OVCAR3 (cell line): ENCODE results near the gene FOXD3.

- RRBS = no CpG with 5 or more reads among the region's 4 CpGs
Observed at GRCh38 chr1:62443021-62443516, 6.2 kb downstream of the USP1 start.

GRCh38 chr1:62613049-62613607 is 15.8 kb downstream of the ANGPTL3 start:
- RRBS = no CpG with 5 or more reads among the region's 3 CpGs

- RRBS = 34% methylated on average over 29 of the region's 49 CpGs
Observed at GRCh38 chr1:63319593-63320118, 2.7 kb upstream of the FOXD3 start.

GRCh38 chr1:63321770-63322932 is at the start of gene FOXD3:
Gene FOXD3, plus strand, starts transcription at chr1:63322567.
- RRBS = 6% methylated on average over 36 of the region's 97 CpGs

- RRBS = 13% methylated on average over 10 of the region's 28 CpGs
Observed at GRCh38 chr1:63327353-63328018, 5.1 kb downstream of the FOXD3 start.

- RRBS = no CpG with 5 or more reads among the region's 14 CpGs
Observed at GRCh38 chr1:63548588-63549160, 25.3 kb downstream of the EFCAB7 start.

GRCh38 chr1:63593524-63594576 is 639 bp downstream of the PGM1 start:
- RRBS = 4% methylated on average over 31 of the region's 100 CpGs

- RRBS = no CpG with 5 or more reads among the region's 4 CpGs
Observed at GRCh38 chr1:63780789-63781360, 7.1 kb downstream of the ROR1 start.

DNA sequence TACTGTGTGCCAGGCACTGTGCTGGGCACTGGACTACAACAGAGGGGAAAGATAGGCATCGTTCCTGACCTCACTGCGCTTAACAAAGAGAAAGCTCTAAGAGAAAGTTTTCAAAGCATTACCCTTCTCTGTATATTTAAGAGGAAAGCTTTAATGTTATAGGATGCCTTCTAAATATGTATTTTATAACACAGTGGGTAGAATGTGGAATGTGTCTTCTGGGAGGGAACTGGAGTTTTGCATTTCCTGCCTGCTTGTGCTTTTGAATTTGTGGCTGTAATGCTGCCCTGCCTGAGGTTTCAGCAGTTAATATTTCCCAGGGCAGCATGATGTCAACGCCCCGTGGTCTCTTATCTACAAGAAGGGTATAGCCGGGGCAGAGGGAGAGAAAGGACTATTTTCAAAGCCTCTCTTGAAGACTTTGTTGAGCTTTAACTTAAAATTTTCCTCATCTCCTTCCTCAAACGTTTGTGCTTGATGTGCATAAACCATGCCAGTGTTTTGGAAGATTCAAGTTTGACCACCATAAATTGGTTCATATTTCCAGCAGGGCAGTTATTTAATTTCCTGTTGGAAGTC is 43.2 kb downstream of the ROR1 start:
- RRBS = no CpG with 5 or more reads among the region's 6 CpGs

DNA sequence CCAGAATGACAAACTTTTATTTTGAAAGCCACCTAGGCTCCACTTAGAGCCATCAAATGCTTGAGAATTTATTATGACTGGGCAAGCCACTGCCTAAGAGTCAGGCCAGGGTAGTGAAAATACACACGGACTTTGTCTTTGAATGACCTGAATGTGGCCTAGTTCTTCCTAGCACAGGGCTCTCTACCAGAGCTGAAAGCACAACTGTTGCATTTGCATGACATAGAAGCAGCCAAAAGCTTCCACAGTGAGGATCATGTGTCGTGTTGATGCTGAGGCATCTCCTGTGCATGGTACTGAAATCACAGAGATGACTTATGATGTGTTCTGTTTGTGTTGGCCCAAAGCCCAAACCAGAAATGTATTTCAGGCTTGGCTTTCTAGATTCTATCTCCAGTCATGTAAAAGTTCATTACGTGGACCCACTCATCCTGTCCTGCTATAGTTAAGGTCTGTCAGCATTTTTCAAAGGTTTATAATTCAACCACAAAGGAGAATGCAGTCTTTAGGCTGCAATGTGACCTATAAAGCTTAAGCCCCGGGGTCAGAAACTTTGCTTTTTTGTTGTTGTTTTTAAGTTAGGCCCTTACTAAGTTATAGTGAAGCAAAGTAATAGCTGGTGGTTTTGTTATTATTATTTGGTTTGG is 163.9 kb upstream of the UBE2U start:
- RRBS = no CpG with 5 or more reads among the region's 4 CpGs

DNA sequence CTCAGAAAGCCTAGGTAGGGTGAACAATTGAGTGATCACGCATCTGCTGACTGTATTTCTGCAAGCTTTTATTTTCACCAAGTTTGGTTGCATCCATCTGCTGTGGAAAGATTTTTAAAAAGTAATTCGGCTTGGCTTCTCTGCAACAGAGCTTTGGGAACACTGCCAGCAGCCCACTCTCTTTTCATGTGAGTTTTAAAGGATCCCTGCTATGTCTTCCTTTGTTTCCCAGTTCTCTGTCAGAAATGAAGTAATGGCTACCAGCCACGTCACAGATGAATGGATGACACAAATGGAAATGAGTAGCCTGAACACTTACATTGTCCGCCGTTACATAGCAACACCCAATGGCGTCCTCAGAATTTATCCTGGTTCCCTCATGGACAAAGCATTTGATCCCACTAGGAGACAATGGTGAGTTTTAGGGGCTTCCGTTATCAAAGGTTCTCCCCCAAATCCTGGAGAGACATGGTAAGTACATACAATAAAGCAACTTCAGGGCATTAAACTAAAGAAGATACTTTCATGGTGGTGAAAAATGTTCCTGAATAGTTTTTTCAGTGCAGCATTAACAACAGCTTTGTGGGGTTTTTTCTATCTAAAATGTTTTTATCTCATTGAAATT is 80.5 kb upstream of the RAVER2 start:
- RRBS = no CpG with 5 or more reads among the region's 7 CpGs

DNA sequence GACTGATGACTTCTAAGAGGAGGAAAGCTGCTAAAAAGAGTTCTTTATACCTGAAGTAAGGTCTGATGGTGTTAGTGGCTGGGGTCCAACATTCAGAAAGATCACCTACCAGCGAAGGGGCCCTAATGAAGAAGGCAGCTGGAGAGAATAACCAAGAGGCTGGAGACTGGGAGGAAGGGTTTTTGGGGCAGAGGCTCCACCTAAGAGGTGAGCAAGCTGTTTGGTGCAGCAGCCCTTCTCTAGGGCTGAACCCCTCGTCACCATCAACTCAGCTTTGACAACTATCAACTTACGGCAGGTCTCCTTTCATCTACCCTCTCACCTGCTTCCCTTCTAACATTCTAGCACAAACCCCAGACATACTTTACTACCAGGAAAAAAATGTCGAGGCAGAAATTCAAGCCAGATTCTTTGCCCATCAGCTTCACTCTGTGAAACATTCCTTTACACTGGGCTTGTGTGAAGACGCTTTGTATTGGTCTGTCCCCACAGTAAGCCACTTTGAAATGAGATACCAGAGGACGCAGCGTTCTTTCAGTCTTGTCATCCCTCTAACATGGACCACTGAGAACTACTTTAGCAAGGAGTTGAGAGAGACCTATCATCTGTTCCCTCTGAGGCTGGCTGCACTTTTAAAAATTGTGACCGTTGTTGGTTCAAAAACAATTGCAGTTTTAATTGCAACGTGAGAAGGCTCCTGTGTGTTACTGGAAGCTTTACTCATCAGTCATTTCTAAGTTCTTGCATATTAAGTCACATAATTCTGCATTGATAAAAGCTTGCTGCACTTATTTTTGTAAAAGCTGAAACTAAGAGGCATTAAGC is 84.7 kb downstream of the RAVER2 start:
- RRBS = no CpG with 5 or more reads among the region's 9 CpGs

GRCh38 chr1:64848870-64849624 is 104.2 kb downstream of the RAVER2 start:
- RRBS = no CpG with 5 or more reads among the region's 15 CpGs

DNA sequence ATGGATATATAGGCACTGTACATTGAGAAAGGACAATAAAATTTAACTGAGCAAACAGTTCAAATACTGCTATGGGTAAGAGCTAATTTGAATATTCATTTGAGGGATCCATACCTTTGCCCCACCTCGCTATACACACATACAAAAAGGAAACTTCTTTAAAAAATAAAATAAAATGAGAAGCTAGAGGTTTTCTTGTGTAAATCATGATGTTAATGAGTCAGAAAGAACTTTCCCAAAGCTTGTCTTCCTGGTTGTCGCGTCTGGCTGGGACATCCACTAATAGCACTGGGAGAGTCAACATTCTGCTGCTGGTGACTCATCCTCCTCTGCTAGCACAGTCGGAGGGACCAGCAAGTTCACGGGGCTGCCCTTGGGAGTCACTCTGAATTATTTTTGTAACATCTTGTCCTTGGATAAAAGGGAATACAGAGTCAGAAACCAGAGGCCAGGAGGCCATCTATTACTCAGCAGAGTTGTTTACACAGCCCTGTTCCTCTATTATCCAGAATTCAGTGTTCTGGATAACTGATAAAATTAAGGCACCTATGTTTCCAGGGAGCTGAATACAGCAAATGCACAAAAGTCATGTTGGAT is 68.3 kb downstream of the JAK1 start:
- RRBS = no CpG with 5 or more reads among the region's 5 CpGs

- RRBS = no CpG with 5 or more reads among the region's 5 CpGs
Observed at GRCh38 chr1:64900609-64901193, 65.6 kb downstream of the JAK1 start.

DNA sequence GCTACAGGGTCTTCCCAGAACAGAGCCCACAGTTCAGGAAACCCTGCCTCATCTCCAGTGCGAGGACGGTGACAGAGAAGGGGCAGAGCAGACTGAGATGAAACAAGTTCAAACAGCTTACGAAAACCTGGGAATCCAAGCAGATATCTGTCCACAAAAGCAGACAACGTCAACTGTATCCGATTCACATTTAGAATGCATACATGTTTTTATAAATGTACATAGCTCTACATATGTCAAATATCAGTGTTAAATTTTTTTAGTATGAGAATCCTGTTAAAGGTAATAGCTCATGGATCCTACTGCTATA is 61.2 kb downstream of the JAK1 start:
- RRBS = no CpG with 5 or more reads among the region's 5 CpGs

GRCh38 chr1:64925994-64926735 is 40.2 kb downstream of the JAK1 start:
- RRBS = no CpG with 5 or more reads among the region's 6 CpGs

- RRBS = no CpG with 5 or more reads among the region's 6 CpGs
Observed at GRCh38 chr1:64934249-64934666, 32.1 kb downstream of the JAK1 start.

DNA sequence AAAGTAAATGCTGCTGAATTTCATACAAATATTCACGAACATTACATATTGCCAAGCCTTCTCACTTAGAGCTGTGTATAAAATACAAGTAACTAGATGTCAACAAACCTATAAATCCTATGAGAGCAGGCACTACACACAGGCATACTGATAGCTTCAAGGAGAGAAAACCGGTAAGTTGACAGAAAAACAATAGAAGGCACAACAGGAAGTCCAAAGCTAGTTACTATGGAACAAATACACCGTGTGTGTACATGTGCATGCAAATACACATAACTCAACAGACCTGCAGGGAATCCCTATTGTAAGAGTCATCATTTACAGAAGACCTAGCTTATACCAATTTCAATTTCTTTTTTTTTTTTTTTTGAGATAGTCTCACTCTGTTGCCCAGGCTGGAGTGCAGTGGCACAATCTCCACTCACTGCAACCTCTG is 26.4 kb downstream of the JAK1 start:
- RRBS = no CpG with 5 or more reads among the region's 3 CpGs

DNA sequence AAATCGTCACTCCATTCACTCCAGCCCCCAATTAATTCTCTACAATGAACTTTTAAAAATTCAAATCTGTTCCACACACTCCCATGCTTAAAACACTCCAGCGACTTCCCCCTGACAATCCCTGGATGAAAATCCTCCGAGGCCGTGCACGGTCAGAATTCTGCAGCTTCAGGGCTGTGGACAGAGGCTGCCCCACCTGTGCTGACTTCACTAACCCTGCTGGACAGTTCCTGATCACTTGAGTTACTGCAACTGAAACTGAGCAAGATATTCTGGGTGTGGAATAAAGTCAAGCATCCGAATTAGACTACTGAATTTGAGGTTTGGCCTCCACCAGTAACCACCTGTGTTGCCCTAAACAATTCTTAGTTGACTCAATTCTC is 1.0 kb upstream of the JAK1 start:
- RRBS = no CpG with 5 or more reads among the region's 6 CpGs